Peritoneum (tissue), 1 donor: ENCODE measurements around a stretch of chr2.

DNA sequence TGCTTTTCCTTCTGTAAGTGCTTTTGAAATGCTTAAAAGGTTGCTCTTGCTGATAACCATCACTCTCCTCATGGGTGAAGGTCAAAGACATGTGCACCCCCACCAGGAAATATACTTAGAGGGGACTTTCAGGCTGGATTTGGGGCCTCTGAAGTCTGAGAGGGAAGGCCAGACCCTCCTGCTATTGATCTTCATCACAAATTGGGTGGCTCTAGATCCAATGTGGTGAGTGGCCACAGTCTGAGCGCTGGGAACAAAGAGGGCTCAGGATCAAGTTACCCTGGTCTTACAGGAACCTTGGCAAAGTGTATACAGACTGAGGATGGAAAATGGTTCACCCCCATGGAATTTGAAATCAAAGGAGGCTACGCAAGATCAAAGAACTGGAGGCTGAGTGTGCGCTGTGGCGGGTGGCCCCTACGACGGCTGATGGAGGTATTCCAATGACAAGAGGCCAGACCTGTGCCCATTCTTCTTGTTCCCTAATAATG, 24.2 kb upstream of the SP100 start:
- PRO-cap = no peak

DNA sequence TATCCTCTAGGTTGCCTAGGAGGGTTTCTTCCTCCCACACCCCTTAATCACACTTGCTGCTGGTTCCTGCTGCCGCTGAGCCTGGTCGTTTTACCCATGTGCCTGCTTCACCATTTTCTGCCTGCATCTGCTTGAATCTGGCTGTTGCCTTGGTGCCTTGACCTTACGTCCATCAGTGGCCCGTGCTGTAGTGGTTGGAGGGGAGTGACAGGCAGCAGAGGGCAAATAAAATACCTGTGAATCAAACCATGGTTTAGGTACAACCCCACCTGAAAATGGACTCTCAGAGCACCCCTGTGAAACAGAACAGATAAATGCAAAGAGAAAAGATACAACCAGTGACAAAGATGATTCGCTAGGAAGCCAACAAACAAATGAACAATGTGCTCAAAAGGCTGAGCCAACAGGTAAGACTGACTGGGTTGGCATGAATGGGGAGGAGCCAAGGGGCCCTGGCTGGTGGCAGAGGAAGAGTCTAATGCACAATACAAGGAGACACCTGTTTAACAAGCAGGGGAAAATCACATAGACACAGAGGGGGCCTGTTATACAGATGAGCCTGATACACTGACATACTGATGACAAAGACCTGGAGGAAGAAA, 33.4 kb downstream of the SP100 start:
- PRO-cap = no peak

DNA sequence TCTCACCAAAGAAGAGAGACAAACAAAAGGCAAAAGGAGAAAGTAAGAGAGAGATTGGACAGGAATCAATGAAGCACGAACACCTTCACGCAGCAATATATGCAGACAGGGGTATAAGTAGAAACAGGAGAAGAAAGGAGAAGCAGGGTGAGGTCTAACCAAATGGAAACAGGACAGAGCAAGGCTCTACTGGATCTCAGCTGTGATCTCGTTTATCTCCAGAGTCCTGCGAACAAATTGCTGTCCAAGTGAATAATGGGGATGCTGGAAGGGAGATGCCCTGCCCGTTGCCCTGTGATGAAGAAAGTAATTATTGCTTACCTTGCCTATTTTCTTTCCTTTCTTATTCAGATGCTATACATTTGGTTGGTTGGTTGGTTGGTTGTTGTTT, 33.9 kb downstream of the SP100 start:
- PRO-cap = no peak

DNA sequence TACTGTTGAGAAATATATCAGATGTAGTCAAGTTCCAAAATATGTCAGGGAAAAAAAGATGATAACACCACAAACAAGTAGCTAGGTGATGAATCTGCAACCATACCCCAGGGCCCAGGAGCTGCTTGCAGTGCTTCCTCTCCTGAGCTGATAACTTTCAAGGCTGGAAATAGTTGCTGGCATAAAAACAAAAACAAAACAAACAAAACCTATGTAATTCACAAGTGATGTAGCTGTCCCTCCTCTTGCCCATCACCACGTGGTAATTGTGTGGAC, 82.6 kb downstream of the SP100 start:
- PRO-cap = no peak

DNA sequence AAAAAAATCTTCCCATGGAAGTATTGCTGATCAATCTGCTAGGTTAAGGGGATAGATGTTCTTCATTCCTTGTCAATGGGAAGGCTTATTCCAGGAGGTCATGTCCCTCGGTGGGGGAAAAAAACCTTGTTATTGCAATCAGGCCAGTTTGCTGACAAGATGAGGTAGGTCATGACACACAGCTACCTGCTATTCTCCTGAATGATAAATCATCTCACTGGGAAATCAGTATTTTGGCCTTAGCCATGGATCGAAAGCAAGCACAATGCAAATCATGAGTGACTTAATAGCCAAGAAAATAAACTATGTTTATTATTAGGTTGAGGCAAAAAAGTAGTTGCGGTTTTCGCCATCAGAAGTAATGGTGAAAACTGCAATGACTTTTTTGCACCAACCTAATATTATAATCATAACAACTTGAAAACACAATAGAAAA, 97.5 kb downstream of the SP100 start:
- PRO-cap = no peak

- PRO-cap = no peak
These were observed 3.2 kb upstream of the ITM2C start for GRCh38 chr2:230861612-230861961.

DNA sequence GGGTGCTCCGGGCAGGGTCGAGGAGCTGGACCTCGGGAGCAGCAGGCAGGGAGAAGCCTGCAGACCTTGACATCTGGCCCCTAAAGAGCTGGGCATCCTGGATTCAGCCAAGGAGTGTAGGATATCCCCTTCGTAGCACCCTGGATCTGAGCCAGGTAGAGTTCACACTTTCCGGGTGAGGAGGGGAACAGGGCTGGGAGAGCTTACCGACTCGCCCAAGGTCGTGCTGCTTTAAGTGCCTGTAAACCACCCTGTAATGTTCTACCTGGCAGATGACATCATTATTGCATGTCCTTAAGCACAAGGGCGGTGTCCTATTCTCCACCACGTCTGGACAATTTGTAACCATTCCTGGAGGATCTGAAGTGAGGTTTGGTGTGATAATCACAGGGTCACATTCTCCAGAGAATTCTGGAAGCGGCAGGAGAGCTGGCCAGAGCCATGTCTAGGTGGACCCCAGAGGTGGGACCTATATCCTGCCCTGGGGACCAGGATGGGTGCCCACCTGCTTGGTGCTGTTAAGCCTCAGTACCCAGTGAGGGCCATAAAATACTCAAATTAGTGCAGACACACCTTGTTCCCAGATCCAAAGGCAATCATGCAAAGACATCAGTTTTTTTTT, 14.7 kb downstream of the ITM2C start:
- PRO-cap = no peak

DNA sequence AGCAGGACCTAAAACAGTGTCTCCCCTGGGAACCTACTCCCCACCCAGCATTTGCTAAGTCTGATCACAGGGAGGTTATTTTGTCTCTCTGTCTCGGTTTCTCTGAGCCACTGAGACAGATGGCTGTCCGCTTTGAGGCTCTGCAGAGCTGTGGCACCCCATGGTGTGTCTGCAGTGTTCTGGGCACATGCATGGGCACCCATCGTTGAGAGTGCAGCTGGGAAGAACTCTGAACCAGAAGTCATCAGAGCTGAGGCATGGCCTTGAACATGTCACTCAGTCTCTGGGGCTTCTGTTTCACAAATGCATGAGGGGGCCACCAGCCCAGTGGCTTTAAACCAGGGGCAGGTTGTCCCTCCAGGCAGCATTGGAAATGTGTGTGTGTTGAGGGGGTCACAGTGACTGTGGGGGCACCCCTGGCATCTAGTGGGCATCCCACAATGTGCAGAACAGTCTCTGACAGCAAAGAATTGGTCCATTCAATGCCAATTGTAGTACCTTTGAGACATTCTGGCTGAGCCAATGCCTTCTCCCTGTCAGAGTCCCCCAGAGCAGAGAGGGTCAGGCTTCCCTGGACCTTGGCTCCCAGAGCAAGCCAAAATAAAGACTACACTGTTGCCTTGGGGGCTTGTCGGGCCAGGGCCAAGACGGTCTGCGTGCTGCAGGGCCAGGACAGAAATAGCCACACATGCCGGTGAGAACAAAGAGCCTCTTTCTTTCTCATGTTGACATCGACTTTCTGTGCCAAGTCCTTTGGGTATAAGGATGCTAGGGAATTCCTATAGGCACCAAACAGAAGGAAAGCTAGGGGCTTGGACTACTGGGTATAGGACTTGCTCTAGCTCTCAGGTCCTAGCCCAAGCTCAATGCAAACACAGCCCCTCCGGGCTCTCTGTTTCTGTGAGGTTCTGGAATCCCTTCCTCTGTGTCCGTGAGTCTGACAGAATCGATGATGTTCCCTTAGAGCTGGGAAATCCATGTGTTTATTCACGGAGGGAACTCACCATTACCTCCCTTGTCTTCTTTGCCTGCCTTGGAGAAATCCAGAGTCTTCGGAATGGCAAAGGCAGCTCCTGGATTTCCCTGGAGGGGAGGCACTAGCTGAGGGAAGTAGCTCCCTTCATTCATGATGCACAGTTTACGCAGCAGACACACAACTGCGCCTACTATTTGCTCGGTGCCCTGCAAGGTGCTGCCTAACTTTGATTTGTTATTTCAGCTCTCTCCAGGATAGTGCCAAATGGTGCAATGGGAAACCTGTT, 9.1 kb upstream of the PSMD1 start:
- PRO-cap = no peak

DNA sequence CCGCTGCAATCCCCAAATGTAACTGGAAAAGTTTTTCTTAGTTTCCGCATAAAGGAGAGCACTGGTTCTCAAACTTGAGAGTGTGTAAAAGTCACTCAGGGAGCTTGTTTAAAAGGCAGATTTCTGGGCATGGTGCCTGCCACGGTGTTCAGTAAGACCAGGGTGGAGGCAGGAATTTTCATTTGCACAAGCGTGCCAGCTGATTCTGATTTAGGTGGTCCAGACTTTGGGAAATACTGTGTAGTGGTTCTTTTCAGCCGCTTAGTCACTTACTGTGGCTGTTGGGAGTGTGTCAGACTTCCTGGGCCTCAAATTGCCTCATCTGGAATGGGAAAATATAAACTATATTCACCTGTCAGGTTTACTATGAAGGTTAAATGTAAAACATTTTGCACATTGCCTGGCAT, 795 bp downstream of the ARMC9 start:
- PRO-cap = no peak

- PRO-cap = no peak
These were observed 13.9 kb downstream of the ARMC9 start for GRCh38 chr2:231212227-231212739.

GRCh38 chr2:231355413-231355560, 40.2 kb upstream of the B3GNT7 start:
- PRO-cap = no peak

- PRO-cap = no peak
These were observed 11.9 kb upstream of the B3GNT7 start for GRCh38 chr2:231383590-231383963.

GRCh38 chr2:231554741-231555600, 24.7 kb upstream of the NMUR1 start:
- PRO-cap = no peak

GRCh38 chr2:231576938-231577263, 15.8 kb upstream of the TEX44 start:
- PRO-cap = no peak

GRCh38 chr2:231611349-231611674, 18.6 kb downstream of the TEX44 start:
- PRO-cap = no peak

DNA sequence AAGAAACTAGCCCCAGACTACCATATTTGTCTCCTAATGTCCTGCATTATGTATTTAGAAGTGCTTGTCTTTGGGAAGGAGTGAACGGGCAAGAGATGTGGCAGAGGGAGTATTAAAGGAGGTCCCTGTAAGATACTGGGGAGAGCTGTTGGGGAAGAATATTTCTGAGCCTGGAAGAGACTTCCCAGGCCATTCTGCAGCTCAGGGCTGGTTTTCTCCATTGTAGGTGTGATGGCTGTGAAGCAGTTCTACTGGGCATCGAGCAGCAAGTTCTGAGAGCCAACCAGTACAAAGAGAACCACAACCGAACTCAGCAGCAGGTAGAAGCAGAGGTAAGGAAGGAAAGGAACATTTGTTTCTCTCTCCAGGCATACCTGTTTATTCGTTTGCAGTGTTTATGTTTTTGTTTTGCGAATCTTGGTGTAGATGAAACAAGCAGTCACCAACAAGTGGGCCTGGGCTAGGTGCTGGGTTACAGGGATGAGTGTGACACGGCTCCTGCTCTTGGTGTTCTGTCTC, 12.4 kb downstream of the COPS7B start:
- PRO-cap = no peak

- PRO-cap = no peak
These were observed 54.1 kb downstream of the DIS3L2 start for GRCh38 chr2:232015355-232016180.

DNA sequence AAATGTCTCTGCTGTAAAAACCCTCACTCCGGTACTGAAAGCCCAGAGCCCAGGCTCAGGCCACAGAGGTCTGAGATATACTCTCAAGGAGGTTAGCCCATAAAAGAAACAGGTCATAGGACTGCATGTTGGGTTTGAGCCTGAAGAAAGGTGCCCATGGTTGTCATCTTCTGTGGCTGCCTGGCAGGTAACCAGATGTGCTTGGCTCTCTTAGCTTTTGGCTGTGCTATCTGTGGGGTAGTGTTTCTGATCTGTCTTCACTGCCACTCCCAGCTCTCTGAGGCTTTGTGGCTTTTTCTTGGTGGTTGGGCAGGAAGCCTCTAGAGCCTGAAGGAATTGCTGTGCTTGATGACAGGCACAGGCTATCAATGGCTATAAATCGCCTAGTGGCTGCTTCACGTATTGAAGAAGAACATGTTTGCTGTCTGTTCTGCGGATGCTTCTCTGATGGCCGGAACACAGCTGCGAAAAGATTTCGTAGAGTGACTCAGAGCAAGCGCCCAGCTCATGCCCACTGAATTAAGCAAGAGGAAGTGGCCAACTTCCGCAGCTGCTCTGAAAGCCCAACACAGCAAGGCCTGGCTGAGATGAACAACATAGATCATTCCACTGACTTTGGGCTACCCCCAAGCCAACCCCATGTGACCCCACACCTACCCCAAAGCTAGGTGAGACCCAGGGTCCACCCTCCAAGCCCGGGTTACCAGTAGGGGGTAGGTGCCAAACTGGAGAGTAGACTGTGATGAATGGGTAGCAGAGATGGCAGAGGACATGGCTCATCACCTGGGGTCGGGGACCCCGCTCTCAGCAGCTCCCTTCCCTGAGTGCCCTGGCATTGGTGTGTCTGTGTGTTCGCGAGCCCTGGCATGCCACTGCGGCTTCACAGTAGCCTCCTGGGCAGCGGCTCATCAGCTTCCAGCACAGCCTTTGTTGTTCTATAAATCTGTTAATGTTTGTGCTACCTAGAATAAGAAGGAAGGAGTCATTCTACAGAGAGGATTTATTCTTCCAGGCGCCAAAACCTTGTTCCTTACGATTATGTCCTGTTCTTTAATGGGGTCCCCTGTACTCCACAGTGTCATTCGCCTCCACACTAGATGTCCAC, 62.9 kb upstream of the ALPP start:
- PRO-cap = no peak

DNA sequence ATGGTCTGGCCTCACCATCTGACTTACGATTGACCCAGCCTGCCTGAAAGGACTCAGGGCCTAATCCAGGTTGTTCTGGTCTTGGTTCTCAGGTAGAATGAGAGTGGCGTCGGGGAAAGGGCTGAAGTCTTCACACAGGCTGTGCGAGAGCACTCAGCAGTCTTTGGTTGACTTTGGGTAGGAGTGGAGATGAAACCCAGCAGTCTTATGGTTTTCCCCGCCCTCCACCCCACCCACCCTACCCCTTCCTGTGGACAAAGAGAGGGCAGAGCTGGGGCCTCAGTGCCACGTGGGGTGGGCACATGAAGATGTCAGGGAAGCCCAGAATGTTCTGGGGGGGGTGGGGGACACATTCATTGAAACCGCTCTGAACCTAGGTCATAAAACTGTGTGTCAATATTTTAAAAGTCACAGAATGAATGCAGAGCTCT, 58.7 kb upstream of the ALPP start:
- PRO-cap = no peak

- PRO-cap = no peak
These were observed 57.2 kb upstream of the ALPP start for GRCh38 chr2:232321296-232321736.